Heart (tissue), 3 donors: ENCODE results near the genes BZW1 and MPP4.

GRCh38 chr2:197891731-197892283, 87.4 kb downstream of the PLCL1 start:
- RAMPAGE, long total RNA, 2 experiments = no peak in any of the 2 experiments

DNA sequence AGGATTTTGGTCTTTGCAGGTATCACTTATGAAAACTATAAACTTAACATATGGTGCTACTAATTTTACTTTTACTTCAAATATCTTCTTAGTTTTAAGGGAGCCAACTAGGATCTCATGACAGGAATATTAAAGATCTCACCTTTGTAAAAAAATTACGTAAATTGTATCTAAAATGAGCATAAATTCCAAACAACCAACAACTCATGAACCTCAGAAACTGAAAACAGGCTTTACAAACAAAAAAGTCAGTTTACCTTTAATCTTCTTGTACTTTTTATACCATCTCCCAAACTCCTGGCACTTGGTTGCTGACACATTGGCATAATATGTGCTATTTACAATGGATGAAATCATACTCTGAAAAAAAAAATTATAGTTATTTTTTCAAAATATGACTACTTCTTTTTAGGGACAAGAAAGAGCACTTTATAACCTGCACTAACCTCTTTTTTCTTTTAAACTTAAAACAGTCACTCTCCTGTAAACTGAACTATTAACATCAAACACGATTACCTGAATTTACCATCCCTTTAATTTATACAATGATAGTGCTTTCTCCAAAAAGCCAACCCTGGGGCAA, 89.3 kb downstream of the SATB2 start:
- RAMPAGE, long total RNA, 2 experiments = no peak in any of the 2 experiments

DNA sequence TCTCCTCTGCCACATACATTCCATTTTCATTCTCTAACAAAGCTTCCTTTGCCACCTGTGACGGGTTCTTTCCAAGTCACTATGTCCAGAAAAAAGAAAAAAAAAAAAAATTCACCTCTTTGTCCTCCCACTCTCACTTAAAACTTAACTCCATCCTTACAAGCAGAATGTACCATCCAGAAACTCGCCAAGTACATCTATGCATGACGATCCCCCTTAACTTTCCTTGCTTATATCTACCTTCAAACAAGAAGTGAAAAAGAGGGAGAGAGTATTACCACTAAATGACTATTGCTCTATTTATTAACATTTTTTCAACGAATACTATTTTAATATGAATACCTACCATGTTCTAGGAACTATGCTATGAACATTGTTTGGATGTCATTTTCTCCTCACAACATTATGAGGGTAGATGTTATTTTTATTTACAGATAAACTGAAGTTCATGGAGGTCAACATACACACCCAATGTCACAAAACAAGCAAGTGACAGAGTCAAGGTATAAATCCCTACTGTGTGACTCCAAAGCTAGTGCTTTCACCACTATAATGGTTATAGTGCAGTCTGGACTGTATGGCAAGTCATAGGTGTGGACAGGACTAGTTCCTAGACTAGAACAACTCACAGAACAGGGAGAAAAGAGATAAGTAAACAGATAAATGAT, 46.5 kb downstream of the SATB2 start:
- RAMPAGE, long total RNA, 2 experiments = no peak in any of the 2 experiments

DNA sequence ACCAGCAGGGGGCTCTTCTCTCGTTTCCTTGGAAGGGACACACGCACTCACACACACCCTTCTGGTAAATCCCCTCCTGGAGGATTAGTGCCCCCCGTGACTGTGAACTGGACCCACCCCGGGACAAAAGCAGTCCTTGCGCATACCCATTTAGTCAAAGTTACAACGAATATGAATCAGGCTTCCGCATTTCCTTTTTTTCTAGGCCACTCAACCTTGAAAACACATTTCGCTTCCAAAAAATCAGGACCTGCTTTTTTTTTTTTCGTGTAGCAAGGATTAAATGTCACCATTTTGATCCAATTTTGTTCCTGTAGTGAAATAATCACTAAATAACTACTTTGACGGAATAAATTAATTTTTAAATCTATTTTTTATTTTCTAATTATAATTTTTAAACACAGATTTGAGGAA, 446 bp upstream of the FTCDNL1 start:
- RAMPAGE, long total RNA, 2 experiments = no peak in any of the 2 experiments

- RAMPAGE, long total RNA, 2 experiments = no peak in any of the 2 experiments
Measured at GRCh38 chr2:200377703-200378466, 71.4 kb downstream of the SPATS2L start.

GRCh38 chr2:200432390-200433055, 77.3 kb downstream of the KCTD18 start:
- RAMPAGE, long total RNA, 2 experiments = no peak in any of the 2 experiments

DNA sequence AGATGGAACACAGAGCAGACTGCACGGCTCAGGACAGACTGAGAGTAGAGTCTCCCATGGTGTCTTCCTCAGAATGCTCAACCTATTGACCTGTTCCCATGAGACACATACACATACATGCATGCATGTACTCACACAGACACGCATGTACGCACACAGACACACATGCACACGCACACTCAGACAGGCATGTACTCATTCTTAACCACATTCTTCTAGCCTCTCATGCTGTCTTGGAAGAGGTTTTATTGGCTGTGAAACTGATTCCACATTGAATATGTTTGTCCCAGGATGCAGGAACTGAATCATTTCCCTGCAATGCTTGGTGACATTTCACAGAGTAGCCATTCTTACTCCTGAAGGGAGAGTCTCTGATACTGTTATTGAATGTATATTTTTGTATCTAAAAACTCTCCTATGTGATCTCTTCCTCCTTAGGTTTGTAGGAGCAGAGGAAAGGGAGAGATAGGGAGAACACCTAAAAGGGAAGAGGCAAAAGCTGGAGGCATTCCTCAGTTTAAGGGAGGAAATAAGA, 23.4 kb upstream of the BZW1 start:
- RAMPAGE, long total RNA, 2 experiments = no peak in any of the 2 experiments

DNA sequence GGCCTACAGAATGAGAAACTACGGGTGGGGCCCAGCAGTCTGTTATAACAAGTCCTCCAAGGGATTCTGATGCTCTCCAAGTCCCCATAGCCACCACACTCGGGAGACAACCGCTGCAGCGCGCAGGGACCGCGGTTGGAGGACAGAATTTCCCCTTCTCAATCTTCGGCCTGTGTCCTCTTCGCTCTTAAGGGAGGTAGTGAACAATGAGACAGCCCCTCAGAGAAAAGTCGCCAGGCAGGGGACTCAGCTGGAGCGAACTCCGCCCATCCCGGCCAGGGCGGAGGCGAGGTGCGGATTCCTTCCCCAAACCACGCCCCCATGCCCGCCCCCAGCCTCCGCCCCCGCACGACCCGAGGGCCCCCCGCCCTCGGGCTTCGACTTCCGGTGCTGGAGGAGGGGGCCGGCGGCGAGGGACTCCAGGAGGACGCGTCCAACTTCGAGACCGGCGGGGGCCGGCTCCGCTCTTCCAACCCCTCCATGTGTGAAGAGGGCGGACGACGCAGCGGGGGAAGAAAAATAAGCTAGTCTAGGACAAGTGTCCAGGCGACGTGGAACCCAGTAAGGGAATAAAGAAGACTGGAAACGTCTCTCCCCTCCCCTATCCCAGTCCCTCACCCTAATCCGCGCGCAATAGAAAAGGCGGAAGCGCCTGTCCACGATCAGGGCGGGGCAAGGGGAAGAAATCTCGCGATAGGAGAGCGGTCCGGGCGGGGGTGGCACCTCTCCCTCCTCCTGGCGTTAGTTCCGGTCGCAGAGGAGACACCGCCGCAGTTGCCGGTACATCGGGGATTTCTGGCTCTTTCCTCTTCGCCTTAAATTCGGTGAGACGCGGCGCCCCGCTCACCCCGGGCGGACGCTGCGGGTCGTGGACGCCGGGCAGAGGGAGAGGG, at the start of gene BZW1:
BZW1 (plus strand) TSS at position 744 of the 893 bp plus-strand sequence.
- RAMPAGE, long total RNA, 2 experiments = start-site peak on the plus strand in 1 of 2 experiments, centred at positions 398 to 752 of the sequence, 83 to 1,369 reads per replicate

GRCh38 chr2:200861535-200861992, 2.9 kb downstream of the CLK1 start:
- RAMPAGE, long total RNA, 2 experiments = no peak in any of the 2 experiments

- RAMPAGE, long total RNA, 2 experiments = no peak in any of the 2 experiments
Measured at GRCh38 chr2:201116768-201117246, 843 bp downstream of the CFLAR start.

DNA sequence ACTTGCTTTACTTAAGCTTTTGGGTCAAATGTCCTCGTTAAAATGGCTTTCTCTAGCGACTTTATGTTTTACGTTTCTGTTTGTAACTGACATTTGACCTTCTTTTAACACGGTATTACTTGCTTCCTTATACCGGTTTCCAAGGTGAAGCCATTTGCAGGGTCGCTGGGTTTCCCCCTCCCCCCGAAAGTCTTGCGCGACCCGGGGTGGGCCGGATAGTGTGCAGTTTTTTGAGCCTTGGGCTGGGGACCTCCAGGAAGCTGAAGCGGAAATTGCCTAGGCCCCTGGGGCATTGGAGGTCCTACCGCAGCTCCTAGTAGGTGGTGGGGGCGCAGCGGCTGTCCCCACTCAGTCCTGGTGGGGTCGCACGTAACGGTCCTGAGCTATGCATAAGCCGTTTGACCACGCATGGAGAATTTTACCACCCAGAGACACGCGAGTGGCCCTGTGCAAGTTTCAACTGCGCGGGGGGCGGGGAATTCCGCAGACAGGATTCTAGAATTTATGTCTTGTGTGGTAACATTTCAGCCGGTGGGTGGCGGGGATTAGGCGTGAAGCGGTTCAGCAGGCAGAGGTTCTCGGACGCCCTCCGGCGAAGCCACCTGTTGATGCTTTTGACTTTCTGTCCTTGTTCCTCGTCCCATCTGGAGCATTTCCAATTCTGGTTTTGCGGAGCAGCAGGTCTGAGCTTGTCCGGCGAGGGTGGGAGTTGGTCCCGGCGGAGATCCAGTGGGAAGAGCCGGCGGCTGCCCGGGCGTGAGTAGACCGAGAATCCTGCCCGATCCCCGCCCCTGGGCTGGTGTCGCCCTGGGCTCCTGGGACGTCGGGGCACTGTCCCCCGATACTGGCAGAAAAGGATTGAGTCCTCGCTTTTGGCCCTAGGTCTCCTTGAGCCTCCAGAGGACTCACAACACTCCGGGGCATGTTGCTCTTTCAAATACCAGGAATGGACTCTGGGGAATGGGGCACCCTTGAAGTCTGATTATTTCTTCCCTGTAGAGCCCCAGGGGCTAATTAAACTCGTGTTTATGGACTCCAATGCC, 2.5 kb downstream of the CFLAR start:
- RAMPAGE, long total RNA, 2 experiments = start-site peak on the plus strand in 2 of 2 experiments, centred at positions 619 to 622 of the sequence, 82 to 1,456 reads per replicate; start-site peak on the minus strand in 1 of 2 experiments, centred at position 871 of the sequence, 25 reads per replicate

- RAMPAGE, long total RNA, 2 experiments = no peak in any of the 2 experiments
Measured at GRCh38 chr2:201126545-201127486, 10.9 kb downstream of the CFLAR start.

GRCh38 chr2:201133444-201133846, 17.5 kb downstream of the CFLAR start:
- RAMPAGE, long total RNA, 2 experiments = no peak in any of the 2 experiments

DNA sequence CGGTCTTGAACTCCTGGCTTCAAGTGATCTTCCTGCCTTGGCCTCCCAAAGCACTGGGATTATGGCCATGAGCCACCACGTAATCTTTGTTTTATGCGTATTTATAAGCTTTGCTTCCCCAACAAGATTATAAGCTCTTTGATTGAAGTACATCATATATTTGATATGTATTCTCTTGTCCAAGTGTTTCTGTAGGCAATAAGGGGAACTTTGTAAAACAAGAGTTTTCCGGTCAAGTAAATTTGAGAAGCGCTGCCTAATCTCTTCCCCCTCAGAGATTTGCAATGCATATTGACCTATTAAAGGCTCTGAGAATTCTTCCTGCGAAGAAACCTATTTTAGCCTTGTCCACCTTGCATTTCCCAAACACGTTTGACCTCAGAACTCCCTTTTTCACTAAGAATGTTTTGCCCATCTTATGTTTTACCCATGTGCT, 27.0 kb upstream of the CASP10 start:
- RAMPAGE, long total RNA, 2 experiments = no peak in any of the 2 experiments

GRCh38 chr2:201170900-201171912, 11.7 kb upstream of the CASP10 start:
- RAMPAGE, long total RNA, 2 experiments = no peak in any of the 2 experiments

DNA sequence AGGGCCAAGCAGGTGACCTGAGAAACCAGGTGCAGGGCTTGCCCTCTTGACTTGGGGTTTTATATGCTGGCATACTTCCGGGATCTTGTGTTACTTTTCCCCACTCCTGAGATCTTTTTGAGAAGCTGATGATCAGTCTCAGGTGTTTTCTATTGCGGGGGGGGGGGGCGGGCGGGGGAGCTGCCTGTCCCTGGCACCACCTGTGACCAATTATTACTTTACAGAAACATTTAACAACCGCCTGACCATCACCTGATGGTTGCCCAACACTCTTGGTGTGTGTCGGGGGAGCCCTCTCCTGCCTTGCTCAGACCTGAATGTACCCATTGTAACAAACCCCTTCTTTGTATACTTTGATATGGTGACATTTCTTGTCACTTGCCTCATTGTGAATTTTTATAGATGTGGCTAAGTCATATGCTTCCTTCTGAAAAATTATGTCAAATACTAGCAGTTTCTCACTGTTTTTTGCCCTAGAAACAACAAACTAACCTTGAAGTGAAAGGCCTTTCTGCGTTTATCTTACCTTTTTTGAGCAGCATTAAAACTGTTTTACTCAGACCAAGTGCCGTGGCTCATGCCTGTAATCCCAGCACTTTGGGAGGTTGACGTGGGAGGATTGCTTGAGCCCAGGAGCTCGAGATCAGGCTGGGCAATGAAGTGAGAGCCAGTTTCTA, 6.7 kb upstream of the CASP10 start:
- RAMPAGE, long total RNA, 2 experiments = no peak in any of the 2 experiments

GRCh38 chr2:201252490-201252854, 7.9 kb upstream of the CASP8 start:
- RAMPAGE, long total RNA, 2 experiments = no peak in any of the 2 experiments

GRCh38 chr2:201280529-201280772, 20.1 kb downstream of the CASP8 start:
- RAMPAGE, long total RNA, 2 experiments = no peak in any of the 2 experiments

DNA sequence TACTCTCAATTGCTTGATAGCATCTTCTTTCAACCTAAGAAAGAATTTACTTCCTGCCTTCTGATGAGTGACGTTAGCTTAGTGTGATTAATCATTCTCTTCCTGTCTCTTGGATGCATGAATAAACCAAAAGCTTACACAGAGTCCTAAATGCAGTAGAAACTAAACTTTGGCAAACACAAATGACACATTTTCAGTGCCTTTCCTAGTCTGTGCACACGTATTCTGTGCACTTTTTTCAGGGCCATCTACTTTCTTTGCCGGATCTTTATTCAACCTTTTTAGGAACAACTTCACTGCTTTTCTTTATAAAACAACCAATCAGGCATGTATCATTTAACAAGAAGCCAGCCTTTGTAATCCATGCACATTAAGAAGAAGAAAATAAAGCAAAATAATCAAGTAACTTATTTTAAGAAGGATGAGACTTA, 19.1 kb downstream of the TRAK2 start:
- RAMPAGE, long total RNA, 2 experiments = no peak in any of the 2 experiments

- RAMPAGE, long total RNA, 2 experiments = no peak in any of the 2 experiments
Measured at GRCh38 chr2:201698503-201698996, at the start of gene MPP4. MPP4 (minus strand) TSS chr2:201698644.